HT1080 (cell line): ENCODE results near the genes HIF1AN, SLF2, OGA and LDB1.

DNA sequence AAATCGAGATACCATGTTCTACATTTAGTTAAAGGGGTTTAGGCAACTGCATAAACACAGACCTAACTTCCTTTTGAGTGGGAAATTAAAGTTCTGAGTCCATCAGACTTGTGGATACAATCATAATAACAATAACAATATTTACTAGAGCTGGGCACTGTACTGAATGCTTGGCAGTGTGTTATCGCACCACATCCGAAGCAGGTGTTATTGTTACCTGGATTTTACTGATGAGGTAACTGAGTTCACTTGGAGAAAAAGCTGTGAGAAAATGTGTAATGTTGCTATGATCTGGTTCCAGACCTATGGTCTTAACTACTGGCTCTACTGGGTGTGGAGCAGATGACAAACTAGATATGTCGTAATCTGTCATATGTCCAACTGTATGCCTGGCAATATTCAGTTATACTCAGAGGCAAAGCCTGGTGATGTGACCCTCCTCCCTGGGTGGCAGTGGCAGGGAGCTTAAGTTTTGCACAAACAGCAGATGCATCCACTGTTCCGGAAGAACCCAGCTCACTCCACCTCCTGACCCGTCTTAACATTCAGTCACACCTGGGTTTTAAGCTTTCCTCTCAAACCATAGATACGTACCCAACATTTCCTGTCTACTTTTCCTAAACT lies 23.5 kb downstream of the SCD start:
RAMPAGE:
- cytosol, long total RNA: no peak
- long total RNA: no peak
- nucleus, long total RNA: no peak

RAMPAGE:
- cytosol, long total RNA: no peak
- long total RNA: no peak
- nucleus, long total RNA: no peak
Observed at GRCh38 chr10:100509237-100509609, 10.4 kb downstream of the SEC31B start.

DNA sequence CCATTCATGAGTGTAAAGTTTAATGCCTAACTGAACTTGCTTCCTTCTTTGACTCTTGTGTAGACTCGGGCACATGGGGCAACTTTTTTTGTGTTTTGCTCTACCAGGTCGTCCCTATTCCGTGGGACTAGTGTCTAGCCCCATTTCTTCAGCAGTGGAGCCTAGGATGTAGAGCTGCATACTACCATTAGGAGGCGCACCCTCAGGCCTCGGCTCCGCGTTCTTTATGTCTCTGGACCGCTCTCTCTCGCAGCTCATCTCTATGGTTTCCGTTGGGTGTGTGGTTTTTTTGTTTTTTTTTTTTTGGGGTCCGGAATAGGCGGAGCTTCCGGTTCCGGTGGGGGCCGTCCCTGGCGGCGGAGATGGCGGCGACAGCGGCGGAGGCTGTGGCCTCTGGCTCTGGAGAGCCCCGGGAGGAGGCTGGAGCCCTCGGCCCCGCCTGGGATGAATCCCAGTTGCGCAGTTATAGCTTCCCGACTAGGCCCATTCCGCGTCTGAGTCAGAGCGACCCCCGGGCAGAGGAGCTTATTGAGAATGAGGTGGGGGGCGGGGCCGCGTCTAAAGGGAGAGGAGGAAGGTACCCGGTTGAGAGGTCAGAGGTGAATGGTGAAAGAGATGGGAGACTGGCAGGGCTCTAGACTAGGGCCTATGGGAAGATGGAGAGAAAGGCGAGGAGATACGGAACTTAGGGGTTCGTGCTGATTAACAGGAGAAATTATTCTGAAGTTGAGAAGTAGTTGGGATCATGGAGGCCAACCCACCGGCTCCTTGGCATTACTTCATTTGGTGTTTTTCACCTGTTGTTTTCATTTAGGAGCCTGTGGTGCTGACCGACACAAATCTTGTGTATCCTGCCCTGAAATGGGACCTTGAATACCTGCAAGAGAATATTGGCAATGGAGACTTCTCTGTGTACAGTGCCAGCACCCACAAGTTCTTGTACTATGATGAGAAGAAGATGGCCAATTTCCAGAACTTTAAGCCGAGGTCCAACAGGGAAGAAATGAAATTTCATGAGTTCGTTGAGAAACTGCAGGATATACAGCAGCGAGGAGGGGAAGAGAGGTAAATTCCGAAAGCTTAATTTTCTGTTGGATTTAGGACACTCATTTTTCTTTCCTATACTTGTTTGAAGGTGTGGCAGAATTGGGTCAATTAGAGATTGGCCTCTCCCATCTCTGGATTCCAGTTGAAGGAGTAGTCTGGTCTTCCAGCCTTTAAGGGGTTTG lies at the start of gene HIF1AN:
HIF1AN (plus strand) TSS at position 347 of the 1,229 bp plus-strand sequence.
RAMPAGE:
- cytosol, long total RNA: no peak
- long total RNA: start-site peak on the plus strand centred at position 344 of the sequence, 19 bp wide, 71 reads
- nucleus, long total RNA: no peak

DNA sequence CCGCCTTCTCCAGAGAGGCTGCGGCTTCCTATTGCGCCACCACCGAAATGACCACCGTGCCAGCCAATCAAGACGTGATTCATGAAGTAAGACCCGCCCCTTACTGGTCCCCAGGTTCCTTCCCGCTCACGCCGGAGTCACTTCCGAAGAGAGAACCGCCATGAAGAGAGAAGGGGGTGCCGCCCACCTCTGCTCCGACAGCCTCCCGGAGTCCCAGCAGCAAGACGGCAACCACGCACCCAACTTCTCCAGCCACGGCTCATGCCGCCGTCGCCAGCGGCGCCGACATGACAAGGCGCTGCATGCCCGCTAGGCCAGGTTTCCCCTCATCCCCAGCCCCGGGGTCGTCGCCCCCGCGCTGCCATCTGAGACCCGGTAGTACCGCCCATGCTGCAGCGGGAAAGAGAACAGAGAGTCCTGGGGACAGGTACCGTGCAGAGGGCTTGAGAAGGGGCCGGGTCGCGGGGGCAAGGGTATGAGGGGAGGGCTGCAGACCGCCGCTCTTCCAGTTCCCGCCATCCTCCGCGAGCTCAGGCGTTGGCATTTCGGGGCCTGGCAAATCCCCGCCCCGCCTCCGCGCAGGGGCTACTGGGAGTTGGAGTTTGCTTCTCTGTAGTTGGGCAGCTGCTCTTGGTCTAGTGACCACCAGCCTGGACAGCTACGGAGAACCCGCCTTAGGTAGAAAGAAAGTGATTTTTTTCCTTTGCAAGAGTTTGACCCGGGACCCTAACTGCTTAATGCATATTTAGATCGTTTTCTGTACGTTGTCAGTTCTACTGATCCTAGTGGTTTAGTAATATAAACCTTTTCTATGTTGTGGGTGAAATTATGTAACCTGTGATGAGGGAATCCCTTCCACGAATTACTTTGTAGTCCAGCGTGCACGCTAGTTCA lies at the start of gene SLF2:
SLF2 (plus strand) TSS at position 140 of the 894 bp plus-strand sequence.
RAMPAGE:
- cytosol, long total RNA: start-site peak on the plus strand centred at position 143 of the sequence, 18 bp wide, 185 and 52 reads in 2 replicates
- long total RNA: start-site peak on the plus strand centred at position 145 of the sequence, 13 bp wide, 95 reads
- nucleus, long total RNA: no peak

DNA sequence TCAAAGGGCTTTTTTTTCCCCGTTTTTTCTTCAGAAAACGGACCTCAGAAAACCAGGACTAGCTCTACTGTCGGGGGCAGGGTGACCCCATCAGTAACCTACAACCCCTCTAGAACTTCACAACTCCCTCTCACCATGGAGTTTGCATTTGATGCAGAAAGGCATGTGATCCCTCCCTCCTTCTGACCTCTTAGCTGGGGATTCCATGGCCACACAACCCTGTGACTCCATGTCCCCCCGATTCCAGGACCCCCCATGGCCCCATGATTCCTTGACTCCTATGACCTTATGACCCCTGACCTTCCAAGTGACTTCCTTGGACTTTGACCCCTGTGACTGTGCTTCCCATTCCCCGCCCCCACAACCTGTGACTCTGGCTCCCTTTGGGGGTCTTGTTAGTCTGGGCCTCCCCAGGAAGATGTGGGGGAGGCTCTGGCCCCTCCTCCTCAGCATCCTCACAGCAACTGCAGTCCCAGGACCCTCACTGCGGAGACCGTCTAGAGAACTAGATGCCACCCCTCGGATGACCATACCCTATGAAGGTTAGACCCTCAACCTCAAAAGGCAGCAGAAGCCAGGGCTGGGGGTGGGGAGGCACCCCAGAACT lies 3.3 kb downstream of the SEMA4G start:
RAMPAGE:
- cytosol, long total RNA: no peak
- long total RNA: no peak
- nucleus, long total RNA: no peak

DNA sequence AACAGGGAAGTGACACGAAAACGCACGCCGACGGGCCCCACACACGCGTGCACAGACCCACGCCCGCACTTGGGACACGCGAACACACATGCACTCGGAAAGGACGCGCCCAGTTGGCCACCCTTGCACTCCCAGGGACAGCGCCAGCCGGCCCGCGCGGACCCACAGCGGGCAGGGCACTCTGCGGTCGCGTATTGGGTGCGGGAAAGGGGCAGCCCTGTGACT lies 2.3 kb upstream of the LZTS2 start:
RAMPAGE:
- cytosol, long total RNA: no peak
- long total RNA: no peak
- nucleus, long total RNA: no peak

GRCh38 chr10:101005192-101005774 lies 5.7 kb downstream of the LZTS2 start:
RAMPAGE:
- cytosol, long total RNA: no peak
- long total RNA: no peak
- nucleus, long total RNA: no peak

GRCh38 chr10:101030259-101030877 lies 561 bp downstream of the PDZD7 start:
RAMPAGE:
- cytosol, long total RNA: no peak
- long total RNA: no peak
- nucleus, long total RNA: no peak

GRCh38 chr10:101066527-101067348 lies 4.9 kb downstream of the KAZALD1 start:
RAMPAGE:
- cytosol, long total RNA: no peak
- long total RNA: no peak
- nucleus, long total RNA: no peak

DNA sequence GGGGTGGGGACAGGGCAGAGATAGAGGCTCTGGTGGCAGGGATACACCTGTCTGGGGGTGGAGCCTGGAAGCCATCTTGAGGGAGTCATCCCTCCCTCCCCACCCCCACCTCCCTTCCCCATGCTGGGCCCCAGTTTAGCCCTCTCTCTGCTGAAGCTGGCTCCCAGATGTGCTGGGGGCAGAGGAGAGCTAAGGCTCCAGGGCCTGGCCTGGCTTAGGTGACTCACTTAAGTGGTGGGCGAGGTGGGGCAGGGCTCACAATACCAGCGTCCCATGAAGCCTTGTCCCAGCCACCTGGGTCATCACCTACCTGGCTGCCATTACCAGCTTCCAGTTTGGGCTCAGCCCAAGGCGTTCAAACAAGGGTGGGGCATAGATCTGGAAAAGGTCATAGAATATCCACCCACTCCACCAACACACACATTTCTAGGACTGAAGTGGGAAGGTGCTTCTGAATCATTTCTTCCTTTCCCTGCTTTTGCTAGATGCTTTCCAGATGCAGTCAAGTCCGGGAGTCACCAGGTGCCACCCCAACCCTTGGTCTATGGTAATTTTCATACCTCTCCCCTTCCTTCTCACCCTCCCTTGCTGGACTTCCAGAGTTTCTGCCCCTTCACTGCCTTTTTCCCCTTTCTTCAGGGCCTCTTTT lies 8.3 kb downstream of the KAZALD1 start:
RAMPAGE:
- cytosol, long total RNA: no peak
- long total RNA: no peak
- nucleus, long total RNA: no peak

DNA sequence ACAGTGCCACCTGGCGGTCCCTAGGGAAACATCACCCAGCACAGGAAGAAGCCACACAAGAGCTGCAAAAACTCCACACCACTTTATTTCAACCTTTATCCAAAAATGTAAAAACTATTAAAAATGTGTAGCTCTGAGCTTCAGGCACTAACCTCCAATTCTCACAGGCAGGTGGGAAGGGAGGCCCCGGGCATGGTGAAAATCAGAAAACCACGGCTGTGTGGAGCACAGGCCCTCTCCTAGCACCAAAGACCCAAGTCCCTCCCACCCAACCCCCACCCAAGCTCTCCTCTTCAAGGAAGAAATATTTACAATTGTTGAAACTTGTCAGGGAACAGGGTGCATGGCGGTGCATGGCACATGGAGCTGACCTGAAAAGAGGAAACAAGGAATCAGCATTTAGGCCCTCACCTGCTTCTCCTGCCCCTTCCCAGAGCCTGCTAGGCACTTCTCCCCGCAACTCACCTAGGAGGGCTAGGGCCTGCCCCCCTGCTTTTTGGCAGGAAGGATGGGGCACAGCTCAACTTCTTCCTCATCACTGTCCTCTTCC lies 1.9 kb downstream of the NPM3 start:
RAMPAGE:
- cytosol, long total RNA: no peak
- long total RNA: no peak
- nucleus, long total RNA: no peak

RAMPAGE:
- cytosol, long total RNA: start-site peak on the minus strand at chr10:101818388-101818444, 621 and 1,163 reads in 2 replicates
- long total RNA: no peak
- nucleus, long total RNA: start-site peak on the minus strand at chr10:101818404-101818449, 1,061 and 101 reads in 2 replicates
Observed at GRCh38 chr10:101817933-101818868, at the start of gene OGA. TSS of gene OGA (minus strand) at chr10:101818444.

GRCh38 chr10:101968888-101969603 lies 86.9 kb downstream of the ARMH3 start:
RAMPAGE:
- cytosol, long total RNA: no peak
- long total RNA: no peak
- nucleus, long total RNA: no peak

DNA sequence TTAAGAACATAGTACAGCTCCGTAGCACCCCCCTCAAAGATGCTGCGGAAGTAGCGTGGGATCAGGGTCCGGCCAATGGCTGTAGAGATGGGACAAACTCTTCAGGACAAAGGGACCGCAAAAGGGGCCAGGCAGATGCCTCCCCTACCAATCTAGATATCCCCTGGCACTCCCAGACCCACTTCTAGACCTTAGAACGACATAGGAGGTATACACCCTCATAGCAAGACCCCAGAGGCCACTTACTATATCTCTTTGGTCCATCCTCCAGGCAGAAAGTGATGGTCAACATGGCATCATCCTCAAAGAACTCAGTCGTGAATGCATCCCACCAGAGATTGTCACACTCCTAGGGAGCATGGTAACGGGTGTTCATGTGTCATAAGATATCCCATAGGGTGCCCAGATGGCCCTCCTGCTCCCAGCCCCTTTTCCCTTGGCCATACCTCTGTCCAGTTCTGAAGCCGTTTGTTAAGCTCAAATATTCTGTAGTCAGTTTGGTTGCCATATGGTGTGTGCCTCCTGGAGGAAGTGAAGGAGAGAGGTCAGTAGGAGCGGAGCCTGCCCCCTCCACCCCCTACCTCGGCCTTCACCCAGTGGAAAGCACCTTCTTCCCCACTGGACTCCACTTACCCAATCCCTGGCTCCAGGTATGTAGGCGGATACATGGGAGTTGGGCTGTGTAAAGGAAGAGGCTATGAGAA lies 9.4 kb downstream of the LDB1 start:
RAMPAGE:
- cytosol, long total RNA: no peak
- long total RNA: no peak
- nucleus, long total RNA: no peak

DNA sequence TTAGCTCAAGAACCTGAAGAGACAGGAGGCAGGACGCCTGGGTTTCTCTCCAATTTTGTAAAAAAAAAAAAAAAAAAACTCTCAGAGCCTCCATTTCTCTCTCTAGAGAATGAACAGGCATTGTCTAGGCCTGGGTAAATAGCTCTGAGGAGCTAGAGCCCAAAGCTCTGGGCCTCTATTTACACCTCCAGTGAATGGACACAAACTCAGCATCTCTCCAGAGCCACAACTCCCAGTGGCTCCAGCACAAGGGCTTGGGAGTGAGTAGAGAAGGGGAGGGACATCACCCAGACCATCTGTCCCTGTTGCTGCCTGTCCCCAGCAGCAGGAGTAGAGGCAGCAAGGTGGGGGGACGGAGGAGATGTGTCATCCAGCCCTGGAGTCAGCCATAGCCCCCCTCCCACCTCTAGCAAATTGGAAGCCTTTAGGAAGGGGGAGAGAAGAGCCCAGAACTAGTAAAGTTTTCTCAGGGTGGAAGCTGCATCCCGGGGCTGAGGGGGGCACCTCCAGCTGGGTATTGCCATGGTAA lies 6.4 kb downstream of the LDB1 start:
RAMPAGE:
- cytosol, long total RNA: no peak
- long total RNA: no peak
- nucleus, long total RNA: no peak

RAMPAGE:
- cytosol, long total RNA: no peak
- long total RNA: no peak
- nucleus, long total RNA: no peak
Observed at GRCh38 chr10:102116886-102117502, 3.2 kb downstream of the LDB1 start.

DNA sequence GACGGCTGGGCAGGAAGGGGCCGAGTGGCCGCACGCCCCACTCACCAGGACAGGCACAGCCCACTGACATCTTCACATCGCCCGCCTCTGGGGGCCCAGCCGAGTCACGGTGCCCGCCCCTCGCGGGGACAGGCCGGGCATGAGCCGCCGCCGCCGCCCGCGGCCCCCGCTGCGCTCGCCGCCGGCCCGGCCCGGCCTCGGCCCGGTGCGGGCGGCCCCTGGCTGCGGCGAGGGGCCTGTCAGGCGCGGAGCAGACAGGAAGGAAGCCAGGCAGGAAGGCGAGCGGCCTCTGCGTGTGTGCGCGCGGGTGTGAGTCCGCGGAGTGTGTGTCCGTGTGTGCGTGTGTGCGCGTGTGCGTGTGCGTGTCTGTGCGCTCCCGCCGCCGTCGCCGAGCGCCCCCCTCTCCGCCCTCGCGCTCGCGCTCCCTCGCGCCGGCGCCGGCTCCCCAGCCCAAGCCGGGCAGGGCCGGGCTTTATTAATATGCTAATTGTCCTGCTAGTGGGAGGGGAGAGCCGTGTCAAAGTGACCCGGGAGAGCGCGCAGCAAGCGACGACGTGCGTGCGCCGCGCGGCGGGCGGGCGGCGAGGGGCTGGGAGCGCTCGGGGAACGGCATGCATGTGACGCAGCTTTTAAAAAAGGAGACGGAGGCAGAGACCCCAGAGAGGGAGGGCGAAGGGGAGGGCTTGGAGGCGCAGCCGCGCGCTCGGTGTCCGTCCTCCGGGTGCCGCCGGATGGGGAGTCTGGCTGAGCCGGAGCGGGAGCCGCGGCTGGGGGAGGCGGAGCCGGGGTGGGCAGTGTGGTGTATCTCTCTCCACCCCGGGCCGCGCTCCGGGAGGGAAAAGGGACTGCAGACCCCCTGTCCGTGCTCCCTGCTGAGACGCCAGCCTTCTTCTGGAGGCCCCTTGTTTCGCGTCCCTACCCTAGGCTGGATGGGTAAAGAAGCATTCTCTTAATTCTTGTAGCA lies at the start of gene LDB1:
LDB1 (minus strand) TSS at position 328 of the 964 bp plus-strand sequence.
RAMPAGE:
- cytosol, long total RNA: no peak
- long total RNA: no peak
- nucleus, long total RNA: no peak

RAMPAGE:
- cytosol, long total RNA: no peak
- long total RNA: no peak
- nucleus, long total RNA: no peak
Observed at GRCh38 chr10:102145853-102146394, 6.3 kb upstream of the NOLC1 start.

GRCh38 chr10:102175356-102175781 lies 23.2 kb downstream of the NOLC1 start:
RAMPAGE:
- cytosol, long total RNA: no peak
- long total RNA: no peak
- nucleus, long total RNA: no peak

DNA sequence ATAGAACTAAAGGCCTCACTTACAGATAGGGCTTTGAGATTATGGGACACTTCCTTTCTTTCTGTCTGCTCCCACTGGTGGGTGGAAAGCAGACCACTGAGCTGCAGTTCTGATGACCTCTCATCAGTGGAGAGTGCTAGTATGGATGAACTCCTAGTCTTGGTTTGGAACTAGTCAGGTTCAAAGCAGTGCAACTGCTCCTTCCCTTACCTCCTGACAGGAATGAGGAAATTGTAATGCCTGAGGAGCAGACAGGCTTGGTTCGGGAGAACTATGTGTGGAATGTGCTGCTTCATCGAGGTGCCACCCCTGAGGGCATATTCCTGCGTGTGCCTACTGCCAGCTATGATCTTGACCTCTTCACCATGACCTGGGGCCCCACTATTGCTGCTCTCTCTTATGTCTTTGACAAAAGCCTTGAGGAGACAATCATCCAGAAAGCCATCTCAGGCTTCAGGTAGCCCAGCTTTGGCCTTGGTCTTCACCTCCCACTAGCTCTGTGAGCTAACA lies 27.5 kb upstream of the NFKB2 start:
RAMPAGE:
- cytosol, long total RNA: no peak
- long total RNA: no peak
- nucleus, long total RNA: no peak